LHCN-M2 (cell line): ENCODE measurements around the gene MYDGF.

GRCh38 chr19:4543085-4543976 lies 3.5 kb upstream of the LRG1 start:
- RAMPAGE, long total RNA, result no peak

GRCh38 chr19:4555969-4556490 lies 3.5 kb downstream of the SEMA6B start:
- RAMPAGE, long total RNA, result no peak

GRCh38 chr19:4606843-4607395 lies 32.4 kb upstream of the TNFAIP8L1 start:
- RAMPAGE, long total RNA, result no peak

DNA sequence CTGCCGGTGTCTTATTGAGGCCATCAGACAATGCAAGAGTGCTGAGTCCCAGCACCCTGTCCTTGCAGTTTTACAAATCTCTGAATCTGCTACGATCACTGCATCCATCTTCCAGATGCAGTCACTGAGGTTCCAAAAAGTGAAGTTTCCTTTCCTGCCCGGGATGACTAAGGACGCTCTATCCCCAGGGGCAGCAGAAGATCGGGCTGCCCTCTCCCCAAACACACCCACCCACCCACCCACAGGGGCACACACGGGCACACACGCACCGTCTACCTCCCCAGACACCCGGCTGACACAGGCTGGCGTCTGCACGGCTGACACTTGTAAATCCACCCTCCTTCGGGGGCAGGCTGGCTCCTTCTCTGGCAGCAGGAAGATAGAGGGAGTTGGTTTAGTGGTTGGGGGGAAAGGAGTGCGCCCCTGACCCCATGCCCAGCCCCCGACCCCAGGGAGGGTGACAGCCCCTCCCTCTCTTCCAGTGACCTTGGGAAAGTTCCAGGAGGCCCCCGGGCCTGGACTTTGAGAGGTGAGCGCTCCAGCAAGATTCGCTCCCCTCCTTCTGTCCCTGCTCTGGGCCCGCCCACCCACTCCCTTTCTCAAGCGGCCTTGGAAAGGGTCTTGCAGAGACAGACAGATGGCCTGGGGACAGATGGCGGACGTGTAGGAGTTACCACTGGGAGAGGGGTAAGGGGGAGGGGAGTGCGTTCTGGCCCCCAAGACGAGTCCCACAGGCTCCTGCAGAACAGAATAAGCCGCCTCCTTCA lies 3.9 kb upstream of the TNFAIP8L1 start:
- RAMPAGE, long total RNA, result no peak

DNA sequence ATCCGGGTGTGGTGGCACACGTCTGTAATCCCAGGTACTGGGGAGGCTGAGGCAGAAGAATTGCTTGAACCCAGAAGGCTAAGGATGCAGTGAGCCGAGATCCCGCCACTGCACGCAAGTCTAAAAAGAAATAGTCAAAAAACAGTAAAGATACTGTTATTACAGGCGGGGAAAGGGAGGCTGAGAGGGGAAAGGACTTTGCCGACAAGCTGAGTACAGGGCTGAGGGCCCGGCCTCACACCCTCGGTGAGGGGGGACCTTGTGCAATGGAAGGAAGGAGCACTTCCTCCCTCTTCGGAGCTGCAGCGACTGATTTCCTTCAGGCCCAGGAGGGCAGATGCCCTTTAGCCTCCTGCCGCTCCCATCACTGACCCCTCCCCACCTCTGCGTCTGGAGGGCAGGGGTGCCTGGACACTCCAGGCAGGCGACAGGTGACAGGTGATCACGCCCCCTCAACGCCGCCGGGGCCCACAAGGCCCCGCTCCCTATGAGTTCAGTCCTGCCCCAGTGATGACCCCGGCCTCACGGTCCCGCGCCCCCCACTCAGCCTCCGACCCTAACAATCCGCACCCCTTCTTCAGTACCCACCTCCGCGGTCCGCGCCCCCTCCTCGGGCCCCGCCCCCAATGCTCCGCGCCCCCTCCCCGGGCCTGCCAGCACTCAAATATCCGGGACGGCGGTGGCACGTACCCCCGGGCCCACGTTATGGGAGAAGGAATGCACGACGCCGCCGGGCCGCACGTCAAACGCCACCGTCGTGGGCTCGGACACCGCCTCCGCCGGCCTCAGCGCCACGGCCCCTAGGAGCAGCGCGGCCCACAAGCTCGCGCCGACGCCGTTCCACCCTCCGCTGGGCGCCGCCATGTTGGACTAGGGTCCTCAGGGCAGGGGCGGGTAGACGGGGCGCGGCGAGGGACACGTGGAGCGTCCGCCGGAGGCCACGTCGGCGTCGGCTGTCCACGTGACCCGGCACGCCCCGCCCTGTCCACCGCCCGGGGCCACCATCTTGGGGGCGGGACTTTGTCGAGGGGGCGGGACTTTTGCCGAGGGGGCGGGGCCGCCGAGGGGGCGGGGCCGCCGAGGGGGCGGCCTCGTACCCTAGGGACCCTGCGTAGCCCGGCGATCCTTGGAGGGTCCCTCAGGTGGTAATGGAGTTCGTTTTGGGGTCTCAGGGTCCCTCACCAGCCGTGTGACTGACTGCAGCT lies at the start of gene MYDGF:
Gene MYDGF, minus strand, starts transcription at position 872 of the 1,205 bp plus-strand sequence.
- RAMPAGE, long total RNA, result start-site peak on the minus strand centred at position 870 of the sequence, 7 bp wide, 55 reads

GRCh38 chr19:4678634-4679595 lies 8.8 kb upstream of the MYDGF start:
- RAMPAGE, long total RNA, result no peak

DNA sequence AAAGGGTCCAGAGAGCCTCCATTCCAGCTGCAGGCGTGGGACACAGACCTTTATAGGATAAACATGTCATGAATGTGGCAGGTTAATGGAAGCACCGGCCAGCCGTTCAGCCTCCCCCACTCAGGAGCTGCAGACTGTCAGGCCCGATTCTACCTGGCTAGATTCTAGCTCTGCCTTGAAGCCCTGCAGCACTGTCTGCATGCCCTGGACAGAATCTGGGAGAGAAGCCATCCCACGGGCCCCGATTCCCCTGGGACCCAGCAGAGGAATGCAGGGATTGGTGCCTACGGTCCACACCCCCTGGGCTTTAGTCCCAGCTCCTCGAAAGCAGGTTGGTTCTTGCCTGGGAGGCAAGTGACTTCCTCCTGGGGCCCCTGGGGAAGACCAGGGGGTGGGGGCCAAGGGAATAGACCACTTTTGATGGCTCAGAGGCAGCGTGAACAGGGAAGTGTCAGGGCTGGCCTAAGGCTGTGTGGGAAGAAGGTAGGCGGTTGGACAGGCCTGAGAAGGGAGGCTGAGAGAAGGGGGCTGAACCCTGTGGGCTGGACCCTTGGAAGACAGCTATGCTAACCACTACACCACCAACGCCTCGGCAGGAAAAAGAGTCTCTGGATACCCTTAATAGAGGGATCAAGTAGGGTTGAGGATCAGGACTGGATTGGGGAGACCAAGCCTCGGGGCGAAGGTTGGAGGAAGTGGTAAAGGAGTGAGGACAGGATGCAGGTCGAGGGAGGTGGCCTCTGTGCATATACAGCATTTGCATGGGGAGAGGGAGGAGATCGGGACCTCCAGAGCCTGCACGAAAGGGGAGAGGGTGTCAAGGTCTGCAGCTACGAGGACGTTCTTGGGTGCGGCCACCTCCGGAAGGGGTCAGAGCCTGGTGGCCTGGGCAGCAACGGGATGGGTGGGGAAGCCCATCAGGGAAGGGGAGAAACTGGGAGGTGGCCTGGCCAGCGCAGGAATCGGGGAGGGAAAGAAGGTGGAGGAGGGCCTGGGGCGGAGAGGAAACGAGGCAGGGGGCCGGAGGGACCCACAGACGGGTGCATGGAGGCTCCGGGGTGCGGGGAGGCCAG lies 802 bp downstream of the DPP9 start:
- RAMPAGE, long total RNA, result no peak

DNA sequence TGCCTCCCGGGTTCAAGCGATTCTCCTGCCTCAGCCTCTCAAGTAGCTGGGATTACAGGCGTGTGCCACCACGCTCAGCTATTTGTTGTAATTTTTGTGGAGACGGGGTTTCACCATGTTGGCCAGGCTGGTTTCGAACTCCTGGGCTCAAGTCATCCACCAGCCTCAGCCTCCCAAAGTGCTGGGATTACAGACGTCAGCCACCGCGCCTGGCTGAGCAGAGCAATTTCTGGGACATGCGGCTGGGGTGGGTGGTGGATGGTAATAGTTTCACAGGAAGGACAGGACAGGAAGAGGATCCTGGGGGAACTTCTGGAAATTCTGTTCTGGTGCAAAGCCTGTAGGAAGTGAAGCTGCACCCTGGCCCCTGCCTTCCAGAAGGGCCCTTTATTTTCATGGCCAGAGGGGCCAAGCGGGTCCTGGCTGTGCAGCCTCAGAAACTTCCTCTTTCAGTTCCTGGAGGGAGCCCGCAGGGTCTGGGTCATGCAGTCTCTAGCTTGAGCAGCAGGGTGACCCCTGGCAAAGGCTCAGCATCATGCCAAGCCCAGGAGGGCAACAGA lies 15.6 kb downstream of the FEM1A start:
- RAMPAGE, long total RNA, result no peak

GRCh38 chr19:4838108-4838635 lies 6.7 kb upstream of the TICAM1 start:
- RAMPAGE, long total RNA, result no peak

- RAMPAGE, long total RNA, result no peak
Observed at GRCh38 chr19:4897121-4897547, 5.6 kb downstream of the ARRDC5 start.

- RAMPAGE, long total RNA, result no peak
Observed at GRCh38 chr19:5054541-5055446, 85.9 kb downstream of the KDM4B start.

DNA sequence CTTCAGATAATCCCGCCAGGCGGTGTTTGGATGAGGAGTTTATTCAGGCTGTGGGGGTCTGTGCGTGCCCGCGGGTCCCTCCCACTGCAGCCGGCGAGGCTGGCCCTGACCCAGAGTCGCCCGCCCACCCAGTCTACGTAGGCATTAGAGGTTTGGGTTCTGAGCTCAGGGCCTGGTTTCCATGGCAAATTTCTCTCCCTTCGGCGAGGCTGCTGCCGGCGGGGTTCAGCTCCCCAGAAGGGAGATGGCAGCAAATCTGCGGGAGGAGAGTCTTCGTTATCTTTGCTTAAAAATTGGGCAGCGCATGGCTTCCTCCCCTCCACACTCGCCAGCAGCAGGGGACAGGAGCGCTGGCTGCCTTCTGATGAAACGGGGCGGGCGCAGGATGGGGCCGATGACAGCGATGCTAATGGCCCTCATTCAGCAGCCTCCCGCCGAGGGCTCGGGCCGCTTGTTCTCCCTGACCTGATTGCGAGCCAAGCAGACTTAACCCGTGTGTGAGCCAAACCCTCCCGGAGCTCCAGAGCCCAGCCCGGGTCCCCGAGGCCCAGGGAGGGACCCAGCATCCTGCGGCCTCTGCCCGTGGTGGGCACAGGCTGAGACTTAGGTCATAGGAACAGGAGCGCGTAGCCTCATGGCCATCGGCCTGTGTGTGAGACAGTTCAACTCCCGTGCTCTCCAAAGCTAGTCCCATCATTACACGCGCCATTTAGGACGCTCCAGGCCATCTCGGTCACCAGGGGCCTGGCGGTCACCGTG lies 90.2 kb downstream of the KDM4B start:
- RAMPAGE, long total RNA, result no peak

DNA sequence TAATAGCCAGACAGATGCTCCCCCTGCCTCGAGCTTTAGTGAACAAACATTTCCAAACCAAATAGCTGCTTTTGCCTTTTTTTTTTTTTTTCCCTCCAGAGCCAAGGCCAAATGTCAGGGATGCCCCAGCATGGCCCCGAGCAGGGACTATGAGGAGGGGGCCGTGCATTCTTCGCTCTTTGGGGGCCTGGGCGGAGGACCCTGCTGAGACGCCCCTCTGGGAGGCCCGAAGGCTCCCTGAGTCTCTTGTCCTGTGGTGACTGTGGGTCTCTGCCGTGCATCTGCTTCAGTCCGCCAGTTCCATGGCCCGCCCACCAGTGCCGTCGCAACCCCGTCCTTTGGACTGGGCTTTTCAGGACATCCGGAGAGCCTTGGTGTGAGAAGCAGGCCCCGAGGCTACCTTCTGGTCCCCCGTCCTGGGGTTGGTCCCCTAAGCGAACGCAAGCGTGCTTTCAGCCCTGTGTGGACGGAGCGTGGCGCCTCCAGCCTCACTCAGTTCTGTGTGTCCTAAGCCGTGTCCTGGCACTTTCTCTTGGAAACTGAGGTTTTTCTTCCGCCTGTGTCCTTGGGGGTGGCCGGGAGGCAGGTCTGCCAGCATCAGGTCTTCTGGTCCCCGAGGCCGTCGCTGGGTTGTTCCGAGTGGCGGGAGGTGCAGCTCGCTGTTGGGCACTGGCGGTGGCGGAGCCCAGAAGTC lies 99.3 kb downstream of the KDM4B start:
- RAMPAGE, long total RNA, result no peak

- RAMPAGE, long total RNA, result no peak
Observed at GRCh38 chr19:5080072-5080784, 111.3 kb downstream of the KDM4B start.

- RAMPAGE, long total RNA, result no peak
Observed at GRCh38 chr19:5112115-5112884, 143.4 kb downstream of the KDM4B start.

DNA sequence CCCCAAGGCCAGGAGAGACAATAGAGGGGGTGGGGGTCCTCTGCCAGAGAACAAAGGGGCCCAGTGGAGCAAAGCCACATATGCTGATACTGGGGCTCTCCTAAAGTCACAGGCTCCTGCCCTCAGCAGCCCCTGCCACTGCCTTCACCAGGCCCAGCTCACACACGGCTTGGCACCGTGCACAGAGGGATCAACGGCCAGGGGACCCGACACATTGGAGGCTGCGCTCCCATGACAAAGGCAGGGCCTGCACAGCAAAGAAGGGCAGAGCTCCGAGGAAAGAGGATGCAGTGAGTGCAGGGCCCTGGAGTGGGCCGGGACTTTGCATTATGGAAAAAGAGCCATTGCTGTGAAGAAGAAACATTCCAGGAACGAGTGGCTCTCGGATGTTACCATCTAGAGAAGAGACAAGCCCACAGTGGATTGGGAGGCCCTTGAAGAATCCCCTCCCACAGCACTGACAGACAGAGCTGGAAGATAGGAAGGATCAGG lies 146.5 kb downstream of the KDM4B start:
- RAMPAGE, long total RNA, result no peak

- RAMPAGE, long total RNA, result no peak
Observed at GRCh38 chr19:5188023-5188249, 152.7 kb downstream of the PTPRS start.

DNA sequence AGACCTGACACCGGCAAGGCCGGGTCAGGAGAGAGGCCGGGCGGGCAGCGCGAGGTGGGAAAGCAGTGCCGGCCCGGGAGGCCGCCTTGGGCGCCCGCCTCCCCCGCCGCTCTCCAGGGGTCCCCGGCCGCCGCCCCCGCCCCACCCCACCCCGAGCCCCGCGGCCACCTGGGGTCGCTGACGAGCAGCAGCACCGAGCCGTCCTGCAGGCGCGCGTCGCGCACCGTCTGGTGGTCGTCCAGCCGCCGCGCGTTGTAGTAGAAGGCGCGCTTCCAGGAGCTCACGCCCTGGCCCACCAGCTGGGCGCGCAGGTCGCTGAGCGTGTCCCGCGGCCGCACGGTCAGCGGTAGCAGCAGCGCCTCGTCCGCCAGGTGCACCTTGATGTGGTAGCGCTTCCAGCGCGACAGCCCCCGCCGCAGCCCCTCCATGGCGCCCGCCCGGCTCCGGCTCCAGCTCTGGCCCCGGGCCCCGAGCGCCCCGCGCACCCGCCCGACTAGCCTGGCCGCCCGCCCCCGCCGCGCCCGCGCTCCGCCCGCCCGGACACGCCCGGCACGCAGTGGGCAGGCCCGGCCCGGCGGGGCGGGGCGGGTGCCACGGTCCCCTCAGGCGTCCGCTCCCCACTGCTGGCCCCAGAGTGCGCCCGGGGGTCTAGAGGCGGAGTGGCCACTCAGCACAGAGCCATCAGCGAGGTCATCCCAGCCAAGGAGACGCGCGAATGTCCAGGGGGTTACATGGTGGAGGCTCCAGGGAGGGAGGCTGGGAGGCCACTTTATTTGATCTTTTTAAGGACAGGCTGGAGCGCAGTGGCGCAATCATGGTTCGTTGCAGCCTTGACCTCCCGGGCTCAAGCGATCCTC lies 54.9 kb downstream of the SAFB2 start:
- RAMPAGE, long total RNA, result no peak

GRCh38 chr19:5623425-5623563 lies 411 bp downstream of the SAFB start:
- RAMPAGE, long total RNA, result no peak

- RAMPAGE, long total RNA, result no peak
Observed at GRCh38 chr19:5623662-5623875, 686 bp downstream of the SAFB start.